Lung (tissue), 4 donors: Measurements from ENCODE around the genes SPECC1 and KCNJ12.

GRCh38 chr17:19752536-19753489 lies 4.7 kb upstream of the ALDH3A1 start:
- PRO-cap = no peak
- RAMPAGE, long total RNA = no peak
- RRBS = 11% methylated on average over 3 of the region's 21 CpGs

DNA sequence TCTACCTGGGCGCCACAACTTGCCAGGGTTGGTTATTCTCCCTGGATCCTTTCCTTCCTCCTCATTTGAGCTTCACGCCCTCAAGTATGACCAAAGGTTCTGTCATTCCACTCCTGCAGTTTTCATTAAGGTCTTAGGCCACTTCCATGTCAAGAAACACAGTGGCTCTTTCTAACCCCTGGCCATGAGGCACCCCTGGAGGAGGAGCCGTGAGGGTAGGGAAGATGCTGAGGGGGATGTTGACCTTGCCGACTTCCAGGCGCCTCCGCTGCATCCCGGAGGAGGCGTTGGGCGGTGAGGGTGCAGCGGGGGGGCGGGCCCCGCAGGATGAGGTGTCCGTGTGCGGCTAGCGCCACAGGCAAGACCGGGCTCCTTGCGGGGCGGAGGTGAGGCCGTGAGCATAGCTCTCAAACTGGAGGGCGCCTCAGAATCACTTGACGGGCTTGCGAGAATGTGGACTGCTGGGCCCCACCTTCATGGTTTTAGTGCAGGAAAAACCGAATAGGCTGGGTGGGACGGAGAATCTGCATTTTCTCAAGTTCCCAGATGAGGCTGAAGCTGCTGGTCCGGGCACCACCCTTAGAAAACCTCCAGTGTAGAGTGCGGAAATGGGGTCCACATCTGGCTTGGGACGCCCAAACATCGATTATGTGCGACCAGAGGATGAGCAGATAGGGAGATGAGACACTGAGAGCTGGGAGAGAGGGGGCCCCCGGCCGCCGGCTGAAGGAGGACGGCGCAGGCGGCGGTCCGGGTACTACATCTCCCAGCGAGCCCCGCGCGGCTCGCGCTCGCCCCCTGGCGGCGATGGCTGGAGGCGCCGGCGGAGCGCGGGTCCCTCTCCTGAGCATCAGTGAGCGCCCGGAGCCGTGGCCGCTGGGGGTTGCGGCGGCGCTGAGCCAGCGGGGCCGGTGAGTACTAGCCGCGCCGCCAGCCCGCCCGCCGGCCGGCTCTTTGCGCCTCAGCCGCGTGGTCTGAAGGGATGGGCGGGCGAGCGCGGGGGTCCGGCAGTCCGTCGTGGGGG lies at the start of gene SPECC1:
TSS of gene SPECC1 (plus strand) at position 846 of the 1,024 bp plus-strand sequence.
- PRO-cap = no peak
- RAMPAGE, long total RNA = no peak
- RRBS = 1% methylated on average over 42 of the region's 77 CpGs

DNA sequence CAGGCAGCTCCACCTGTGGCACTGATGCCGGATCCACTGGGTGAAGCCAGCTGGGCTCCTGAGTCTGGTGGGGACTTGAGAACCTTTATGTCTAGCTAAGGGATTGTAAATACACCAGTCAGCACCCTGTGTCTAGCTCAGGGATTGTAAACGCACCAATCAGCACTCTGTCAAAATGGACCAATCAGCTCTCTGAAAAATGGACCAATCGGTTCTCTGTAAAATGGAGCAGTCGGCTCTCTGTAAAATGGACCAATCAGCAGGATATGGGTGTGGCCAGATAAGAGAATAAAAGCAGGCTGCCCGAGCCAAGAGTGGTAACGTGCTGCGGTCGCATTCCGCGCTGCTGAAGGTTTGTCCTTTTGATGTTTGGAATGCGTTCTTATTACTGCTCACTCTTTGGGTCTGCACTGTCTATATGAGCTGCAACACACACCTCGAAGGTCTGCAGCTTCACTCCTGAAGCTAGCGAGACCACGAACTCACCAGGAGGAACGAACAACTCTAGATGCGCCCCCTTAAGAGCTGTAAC lies 7.7 kb downstream of the SPECC1 start:
- PRO-cap = no peak
- RAMPAGE, long total RNA = no peak
- RRBS = no CpG with 5 or more reads among the region's 16 CpGs

DNA sequence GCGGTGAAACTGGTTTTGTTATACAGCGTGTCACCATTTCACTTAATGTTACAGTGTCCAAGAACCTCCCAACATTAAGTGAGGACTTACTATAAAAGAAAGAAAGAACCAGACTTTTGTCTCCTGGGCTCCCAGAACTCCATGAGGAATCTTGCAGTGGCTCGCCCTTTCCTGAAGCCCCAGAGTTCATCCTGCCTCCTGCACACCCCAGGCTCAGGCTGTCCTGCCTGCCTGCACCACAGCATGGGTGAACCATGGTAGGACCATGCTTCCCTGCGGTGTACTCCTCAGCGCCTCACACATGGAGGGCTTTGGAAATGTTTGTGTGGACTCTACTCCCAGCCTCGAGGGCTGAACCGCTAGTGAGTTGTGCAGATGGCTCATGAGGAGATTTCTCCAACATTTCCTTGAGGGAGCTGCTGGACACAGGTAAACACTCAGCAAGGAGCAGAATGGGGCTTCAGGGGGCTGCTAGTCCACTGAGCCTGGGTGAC lies 186.1 kb downstream of the LGALS9B start:
- PRO-cap = no peak
- RAMPAGE, long total RNA = no peak
- RRBS = no CpG with 5 or more reads among the region's 7 CpGs

GRCh38 chr17:20588968-20589616 lies 9.6 kb downstream of the CDRT15L2 start:
- PRO-cap = no peak
- RAMPAGE, long total RNA = no peak
- RRBS = 13% methylated on average over 15 of the region's 59 CpGs

DNA sequence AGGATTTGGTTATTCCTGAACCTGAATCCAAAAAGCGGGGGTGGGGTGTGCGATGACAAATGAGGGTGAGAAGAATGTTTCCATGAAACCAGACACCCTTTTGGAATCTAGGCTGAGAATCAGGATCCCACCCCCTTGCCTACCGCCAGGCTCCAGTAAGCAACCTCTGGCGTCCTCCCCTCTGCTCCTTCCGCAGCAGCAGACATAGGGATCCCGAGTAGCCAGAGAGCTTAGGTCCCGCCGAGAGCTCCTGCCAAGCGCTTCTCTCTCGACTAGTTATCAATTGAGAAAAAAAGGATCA lies 191.1 kb downstream of the USP22 start:
- PRO-cap = no peak
- RAMPAGE, long total RNA = no peak
- RRBS = no CpG with 5 or more reads among the region's 10 CpGs

DNA sequence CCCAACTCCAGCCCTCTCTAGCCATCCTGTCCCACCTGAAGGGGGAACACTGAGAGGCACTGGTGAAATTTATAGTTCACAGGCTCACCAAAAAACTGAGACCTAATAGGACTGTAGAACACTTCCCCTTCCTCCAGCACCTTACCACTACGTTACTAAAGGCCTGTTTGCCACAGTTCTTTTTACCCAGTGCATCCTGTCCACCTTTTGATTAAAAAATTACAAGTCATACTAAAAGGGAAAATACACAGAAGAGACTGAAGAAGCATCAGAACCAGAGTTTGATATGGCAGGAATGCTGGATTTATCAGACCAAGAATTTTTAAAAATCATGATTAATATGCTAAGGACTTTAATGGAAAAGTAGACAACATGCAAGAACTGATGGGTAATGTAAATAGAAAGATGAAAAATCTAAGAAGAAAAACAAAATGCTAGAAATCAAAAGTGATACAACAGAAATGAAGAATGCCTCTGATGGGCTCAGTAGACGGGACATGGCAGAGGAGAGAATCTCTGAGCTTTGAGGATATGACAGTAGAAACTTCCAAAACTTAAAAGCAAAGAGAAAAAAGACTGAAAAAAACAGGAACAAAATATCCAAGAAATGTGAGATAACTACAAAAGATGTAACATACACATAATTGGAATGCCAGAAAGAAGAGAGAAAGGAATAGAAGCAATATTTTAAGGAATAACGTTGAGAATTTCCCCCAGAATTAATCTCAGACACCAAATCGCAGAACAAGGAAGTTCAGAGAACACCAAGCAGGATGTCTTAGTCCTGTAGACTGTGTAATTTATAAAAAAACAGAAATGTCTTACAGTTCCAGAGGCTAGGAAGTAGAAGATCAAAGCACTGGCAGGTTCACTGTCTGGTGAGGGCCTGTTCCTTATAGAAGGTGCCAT lies 26.3 kb downstream of the DHRS7B start:
- PRO-cap = no peak
- RAMPAGE, long total RNA = no peak
- RRBS = no CpG with 5 or more reads among the region's 4 CpGs

DNA sequence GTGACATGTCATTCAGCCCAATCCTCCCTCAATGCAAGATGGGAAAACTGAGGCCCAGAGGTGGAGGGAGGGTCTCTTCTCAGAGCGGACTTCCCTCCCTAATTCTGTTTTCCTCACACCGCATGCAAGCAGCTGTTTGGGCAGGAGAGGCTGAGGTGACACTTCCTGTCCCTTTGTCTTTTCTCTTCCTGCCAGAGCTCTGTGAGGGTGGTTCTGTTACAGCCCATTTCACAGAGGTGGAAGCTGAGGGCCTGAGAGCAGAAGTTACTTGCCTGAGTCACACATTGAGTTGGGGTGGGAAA lies 14.9 kb upstream of the NATD1 start:
- PRO-cap = no peak
- RAMPAGE, long total RNA = no peak
- RRBS = no CpG with 5 or more reads among the region's 2 CpGs

DNA sequence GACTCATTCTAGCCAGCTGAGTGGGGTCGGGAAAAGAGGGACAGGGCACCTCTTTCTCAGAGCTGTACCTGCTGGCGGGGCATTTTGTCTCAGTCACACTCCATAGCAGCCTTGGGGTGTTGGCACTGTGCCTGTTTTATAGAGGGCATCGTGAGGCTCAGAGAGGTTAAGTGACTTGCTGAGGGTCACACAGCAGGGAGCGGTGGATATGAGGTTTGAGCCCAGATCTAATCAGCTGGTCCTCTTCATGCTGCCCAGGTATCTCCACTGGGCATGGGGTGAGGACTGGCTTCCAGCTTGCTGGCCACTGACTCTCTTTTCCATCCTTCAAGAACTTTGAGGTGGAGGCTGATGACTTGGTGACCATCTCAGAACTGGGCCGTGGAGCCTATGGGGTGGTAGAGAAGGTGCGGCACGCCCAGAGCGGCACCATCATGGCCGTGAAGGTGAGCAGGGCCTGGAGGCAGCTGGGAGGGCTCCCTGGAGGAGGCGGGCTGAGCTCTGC lies 15.8 kb downstream of the MAP2K3 start:
- PRO-cap = no peak
- RAMPAGE, long total RNA = no peak
- RRBS = no CpG with 5 or more reads among the region's 10 CpGs

DNA sequence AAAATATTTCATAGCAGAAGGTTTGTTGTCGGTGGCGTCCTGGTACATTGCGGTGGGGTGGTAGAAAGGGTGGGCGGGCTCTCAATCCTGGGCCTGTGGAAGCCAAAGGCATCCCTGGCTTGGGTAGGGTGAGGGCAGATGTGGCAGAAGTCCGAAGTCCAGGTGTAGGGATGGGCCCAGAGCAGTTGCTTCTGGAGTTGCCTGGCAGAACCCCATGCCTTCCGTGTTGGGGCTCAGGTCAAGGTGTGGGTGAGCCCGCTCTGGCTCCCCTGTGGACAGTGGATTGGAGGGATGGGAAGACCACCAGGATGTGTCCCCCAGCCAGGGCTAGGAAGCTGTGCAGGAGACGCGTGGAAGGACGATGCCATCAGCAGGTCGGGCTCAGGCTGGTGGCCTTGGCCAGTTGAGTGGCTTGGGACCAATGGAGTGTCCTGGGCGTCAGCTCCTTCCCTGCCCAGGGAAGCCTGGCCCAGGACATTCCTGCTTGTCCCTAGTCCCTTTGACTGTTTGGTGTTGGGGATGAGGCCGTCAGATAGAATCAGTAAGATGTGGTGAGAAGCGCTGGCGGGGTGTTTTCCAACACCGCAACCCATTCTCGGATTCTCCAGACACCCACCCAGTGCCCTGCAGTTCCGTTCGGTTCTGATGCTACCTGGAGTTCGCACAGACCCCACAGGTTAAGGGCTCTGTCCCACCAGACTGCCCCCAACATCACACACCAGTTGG lies 21.1 kb downstream of the MAP2K3 start:
- PRO-cap = no peak
- RAMPAGE, long total RNA = no peak
- RRBS = no CpG with 5 or more reads among the region's 20 CpGs

GRCh38 chr17:21375868-21376792 lies at the start of gene KCNJ12:
Gene KCNJ12, plus strand, starts transcription at chr17:21376357.
- PRO-cap = no peak
- RAMPAGE, long total RNA = no peak
- RRBS = 5% methylated on average over 48 of the region's 97 CpGs

DNA sequence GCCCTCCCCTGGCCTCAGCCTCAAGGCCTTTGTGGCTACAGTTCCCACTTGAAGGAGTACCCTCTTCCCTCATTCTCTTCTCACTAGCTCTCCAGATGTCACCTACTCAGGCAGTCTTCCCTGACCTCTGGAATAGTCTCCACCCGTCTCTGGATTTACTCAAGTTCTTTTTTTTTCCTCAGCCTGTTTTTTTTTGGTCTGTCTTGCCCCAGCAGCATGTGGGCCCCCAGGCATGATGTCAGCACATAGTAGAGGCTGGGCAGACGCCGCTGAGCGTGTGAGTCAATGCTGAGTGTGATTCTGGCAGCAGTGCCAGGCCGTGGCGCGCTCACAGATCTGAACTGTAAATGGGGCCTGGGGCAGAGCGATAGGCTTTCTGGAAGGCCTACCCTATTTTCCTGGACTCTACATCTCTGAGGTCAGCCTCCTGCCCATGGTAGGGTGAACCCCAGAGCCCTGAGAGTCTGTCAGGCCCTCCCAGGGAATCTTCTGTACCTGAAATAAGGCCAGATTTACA lies 26.1 kb downstream of the KCNJ12 start:
- PRO-cap = no peak
- RAMPAGE, long total RNA = no peak
- RRBS = no CpG with 5 or more reads among the region's 8 CpGs

DNA sequence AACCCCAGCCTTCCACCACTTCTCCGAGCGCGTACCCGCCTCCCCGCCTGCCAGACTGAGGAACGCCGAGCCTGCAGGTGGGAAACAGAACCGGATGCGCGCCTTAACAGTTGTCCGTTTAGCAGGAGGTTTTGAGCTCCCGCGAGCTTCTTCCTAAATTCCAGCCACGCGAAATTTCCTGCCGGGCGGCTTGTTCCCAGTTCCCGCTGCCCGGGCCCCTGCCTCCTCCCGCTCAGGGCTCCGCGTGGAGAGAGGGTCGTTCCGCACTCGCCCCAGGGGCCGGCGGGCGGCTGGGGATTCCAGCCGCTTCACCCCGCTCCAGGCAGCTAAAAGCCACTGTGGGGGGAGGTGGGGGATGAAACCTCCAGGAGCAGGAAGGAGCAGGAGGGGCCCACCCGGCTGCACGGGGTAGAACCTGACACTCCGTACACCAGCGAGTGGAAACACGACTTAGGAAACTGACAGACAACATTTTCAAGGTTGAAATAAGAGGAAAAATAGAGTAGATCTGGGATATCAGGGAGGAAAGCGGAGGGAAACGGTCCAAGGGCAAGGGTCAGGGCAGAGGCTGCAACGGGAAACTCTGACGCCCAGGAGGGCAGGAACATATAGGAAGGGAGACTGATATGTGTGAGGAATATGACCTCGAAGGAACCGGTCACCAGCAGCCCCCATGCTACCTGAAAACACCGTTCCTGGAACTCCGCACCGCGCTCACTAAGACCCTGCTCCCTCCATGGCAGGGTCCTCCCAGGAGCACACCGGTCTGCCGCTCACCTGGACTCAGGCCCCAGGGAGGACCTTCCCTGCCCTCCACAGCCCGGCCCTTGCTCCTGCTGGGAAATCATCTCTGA lies 88.0 kb downstream of the KCNJ12 start:
- PRO-cap = no peak
- RAMPAGE, long total RNA = no peak
- RRBS = 25% methylated on average over 21 of the region's 48 CpGs

GRCh38 chr17:21524008-21524791 lies 148.0 kb downstream of the KCNJ12 start:
- PRO-cap = no peak
- RAMPAGE, long total RNA = no peak
- RRBS = no CpG with 5 or more reads among the region's 15 CpGs

DNA sequence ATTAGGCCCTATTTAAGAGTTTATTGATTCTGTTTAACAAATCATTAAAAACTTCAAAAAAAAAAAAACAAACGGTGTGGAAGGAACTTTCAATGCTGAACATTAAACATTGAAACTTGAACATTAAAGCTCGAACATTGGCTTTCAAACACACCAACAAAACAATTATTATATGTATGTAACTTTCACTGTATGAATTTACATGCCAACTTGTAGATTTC lies 425.7 kb downstream of the KCNJ18 start:
- PRO-cap = no peak
- RAMPAGE, long total RNA = no peak
- RRBS = no CpG with 5 or more reads among the region's 2 CpGs

GRCh38 chr17:22266272-22266560 lies 573.9 kb downstream of the KCNJ18 start:
- PRO-cap = no peak
- RAMPAGE, long total RNA = no peak
- RRBS = no CpG with 5 or more reads among the region's 15 CpGs

DNA sequence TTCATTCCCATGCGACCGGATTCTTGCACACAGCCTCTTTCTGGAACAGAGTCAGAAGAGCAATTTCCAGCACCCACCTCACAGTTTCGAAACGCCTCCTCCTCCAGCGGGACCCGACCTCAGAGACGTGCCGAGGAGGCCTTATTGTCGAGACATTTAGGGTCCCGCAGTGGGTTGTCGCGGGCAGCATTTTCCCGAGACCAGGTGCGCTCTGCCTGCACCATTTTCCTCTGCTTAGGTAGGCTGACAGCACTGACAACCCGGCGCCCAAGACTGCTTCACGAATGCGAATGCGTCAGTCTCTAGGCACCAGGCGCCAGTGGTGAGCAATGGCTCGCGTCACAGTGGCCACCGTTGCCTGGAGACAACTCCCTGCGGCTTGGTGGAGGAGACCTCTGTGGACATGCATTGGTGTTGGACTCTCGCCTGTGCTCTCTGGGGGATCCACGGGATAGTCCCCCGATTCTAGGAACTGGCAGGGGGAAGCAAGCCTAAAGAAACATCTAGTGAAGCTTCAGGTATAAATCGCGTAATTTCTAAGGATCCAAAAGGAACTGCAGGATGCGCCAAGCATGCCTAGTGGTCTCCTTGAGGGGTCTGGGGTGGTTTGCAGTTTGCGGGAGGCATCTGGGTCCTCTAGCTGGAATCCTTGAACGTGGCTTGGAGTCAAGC lies 1000.2 kb downstream of the KCNJ18 start:
- PRO-cap = no peak
- RAMPAGE, long total RNA = no peak
- RRBS = no CpG with 5 or more reads among the region's 32 CpGs

DNA sequence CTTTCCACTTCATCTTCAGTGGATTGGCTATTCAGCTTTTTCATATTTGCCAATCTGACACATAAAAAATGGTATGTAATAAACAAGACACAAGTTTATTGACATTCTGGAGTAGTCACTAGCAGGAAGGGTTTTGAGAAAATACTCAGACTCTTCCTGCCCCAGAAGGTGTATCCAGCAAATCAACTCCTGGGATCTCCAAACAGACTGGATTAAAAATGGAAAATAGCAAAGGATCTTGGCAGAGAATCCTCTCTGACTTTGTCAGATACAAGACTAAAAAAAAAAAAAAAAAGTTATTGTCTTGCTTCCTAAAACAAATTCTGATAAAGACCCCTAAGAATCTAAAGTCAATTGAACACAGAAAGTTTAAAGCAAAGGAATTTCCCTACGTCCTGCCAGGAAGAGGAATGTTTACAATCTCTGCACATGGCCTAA lies 37.4 kb upstream of the WSB1 start:
- PRO-cap = no peak
- RAMPAGE, long total RNA = no peak
- RRBS = no CpG with 5 or more reads among the region's 1 CpG

GRCh38 chr17:27296274-27296840 lies 2.4 kb downstream of the WSB1 start:
- PRO-cap = no peak
- RAMPAGE, long total RNA = no peak
- RRBS = no CpG with 5 or more reads among the region's 4 CpGs

DNA sequence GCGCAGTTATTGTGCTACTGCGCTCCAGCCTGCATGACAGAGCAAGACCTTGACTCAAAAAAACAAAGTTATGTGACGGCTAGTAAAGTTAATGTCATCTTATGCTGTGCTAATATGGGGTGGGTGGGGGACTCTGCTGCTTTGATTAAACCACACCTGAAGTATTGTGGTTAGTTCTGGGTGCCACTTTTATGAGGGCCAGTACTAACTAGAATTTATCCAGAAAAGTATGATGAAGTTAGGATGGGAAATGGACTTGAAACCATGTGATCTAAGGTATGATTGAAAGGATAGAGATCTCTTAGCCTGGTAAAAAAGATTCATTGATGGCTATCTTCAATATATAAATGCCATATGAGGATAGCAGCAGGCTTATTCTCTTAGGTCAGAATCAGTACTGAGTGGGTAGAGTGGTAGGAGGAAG lies 5.6 kb downstream of the WSB1 start:
- PRO-cap = no peak
- RAMPAGE, long total RNA = no peak
- RRBS = no CpG with 5 or more reads among the region's 3 CpGs